Bronchial lymph node (tissue), 1 donor: ENCODE data around the gene OBSCN.

GRCh38 chr1:227147206-227147718 is 171.0 kb downstream of the CDC42BPA start:
- PRO-cap, result no peak

DNA sequence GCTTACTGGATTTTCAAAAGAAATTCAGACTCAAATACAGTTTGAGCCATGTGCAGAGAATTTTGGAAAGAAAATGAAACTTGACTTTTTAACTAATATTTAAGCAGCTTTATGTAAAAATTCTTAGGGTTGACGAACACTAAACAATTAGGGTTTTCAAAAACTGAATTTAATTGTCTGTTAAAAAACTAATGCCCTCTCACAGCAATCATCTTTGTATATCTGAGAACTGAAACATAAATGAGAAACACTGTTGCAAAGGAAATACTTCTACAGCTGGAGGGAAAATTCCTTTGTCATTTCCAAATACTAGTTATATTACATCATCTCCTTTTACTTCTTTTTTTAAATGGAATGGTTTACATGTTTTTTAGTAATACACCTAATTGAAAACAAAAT is 19.2 kb downstream of the CDC42BPA start:
- PRO-cap, result unidirectional peak, minus-strand start at position 213 of the sequence

DNA sequence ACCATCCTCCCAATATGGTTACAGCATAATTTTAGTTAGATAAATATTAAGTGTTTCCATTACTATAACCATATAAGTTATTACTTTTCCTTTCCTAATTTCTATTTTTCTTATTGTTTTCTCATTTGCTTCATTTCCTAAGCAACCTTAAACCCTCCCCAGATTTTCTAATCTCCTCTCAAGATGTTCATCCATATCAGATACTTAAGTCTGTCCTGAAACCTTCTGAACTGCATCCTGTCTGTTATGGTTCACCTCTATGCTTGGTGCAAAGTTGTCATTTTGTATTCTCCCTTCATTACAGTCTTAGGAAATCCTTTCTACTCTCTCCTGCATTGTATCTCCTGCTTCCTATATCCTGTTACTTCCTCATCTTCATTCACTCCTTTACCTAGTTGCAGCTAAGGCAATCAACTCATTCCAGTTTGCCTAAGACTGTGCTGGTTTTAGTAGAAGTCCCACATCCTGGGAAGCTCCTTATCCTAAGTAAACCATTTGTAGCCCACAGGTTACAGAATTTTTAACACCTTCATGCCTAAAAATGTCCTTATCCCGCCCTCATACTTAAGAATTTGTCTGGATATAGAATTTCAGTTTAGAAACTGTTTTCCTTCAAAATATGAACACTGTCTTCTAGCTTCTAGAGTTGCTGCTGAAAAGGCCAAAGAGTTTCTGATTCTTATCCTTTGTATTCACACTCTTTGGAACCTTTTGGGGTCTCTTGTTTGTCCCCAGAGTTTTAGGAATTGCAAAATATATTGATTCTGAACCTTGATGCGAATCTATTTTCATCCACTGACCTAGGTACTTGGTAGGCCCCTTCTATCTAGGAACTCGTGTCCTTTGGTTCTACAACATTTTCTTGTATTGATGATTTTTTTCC is 16.2 kb downstream of the CDC42BPA start:
- PRO-cap, result no peak

DNA sequence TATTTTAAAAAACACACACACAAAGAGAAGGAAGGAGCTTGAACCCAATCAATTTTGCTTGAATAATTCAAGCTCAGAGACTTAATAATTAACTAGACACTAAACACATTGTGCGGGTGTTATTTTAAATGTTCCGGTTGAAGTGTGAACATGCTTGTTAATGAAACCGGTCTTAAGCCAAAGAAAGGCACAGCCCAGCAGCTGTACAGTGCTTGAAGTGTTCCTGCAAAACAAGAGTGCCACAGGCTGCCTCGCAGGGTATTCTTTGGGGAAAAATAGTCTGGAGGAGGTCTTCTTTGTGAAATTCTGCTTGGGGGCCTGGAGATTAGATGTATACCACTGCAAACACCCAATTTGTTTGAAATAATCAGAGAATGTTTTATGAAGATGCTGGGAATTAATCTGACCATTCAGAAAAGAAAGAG is 2.2 kb upstream of the CDC42BPA start:
- PRO-cap, result no peak

DNA sequence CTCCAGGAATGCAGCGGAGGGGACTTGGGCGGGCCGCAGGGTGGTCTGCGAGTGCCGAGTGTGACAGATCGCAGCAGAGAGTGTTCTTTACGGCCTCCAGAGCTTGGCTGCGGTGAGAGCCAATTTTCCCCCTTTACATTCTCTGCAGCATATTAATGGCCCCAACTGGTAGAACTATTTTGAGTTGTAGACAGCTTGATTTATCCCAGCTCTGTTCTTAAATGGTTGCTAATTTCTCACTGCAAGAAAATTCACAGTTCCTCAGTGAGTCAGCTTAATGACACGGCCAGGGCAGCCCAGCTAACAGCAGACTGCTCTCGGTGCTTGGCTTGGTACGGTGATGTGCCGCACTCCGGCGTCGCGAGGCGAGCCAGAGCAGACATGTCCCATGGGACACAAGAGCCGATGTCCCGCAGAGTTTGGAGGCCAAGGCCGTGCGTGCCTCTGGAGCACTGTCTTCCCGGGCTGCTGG is 39.9 kb downstream of the SNAP47 start:
- PRO-cap, result no peak

- PRO-cap, result no peak
These were observed 32.0 kb downstream of the WNT9A start for GRCh38 chr1:227915651-227916120.

DNA sequence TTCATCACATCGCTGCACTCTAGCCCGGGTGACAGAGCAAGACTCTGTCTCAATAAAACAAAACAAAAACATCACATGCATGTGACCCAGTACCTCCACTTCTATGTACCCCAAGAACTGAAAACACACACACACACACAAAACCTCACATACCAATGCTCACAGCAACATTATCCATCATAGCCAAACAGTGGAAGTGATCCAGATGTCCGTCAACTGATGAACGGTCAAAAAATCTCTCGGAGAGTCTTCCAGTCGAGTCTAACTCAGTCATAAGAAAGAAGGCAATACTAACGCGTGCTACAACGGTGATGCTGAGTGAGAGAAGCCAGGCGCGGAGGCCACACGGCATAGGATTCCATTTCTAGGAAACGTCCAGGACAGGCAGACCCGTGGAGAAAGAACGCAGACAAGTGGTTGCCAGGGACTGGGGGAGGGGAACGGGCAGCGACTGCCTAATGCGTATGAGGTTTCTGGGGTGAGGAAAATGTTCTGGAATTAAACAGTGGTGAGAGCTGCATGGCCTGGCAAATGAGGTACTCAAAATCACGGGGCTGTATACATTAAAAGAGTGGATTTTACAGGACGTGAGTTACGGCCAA is 3.7 kb downstream of the WNT9A start:
- PRO-cap, result no peak

GRCh38 chr1:228150356-228151089 is 793 bp downstream of the GJC2 start:
- PRO-cap, result no peak

GRCh38 chr1:228176167-228176985 is 10.8 kb downstream of the IBA57 start:
- PRO-cap, result no peak

DNA sequence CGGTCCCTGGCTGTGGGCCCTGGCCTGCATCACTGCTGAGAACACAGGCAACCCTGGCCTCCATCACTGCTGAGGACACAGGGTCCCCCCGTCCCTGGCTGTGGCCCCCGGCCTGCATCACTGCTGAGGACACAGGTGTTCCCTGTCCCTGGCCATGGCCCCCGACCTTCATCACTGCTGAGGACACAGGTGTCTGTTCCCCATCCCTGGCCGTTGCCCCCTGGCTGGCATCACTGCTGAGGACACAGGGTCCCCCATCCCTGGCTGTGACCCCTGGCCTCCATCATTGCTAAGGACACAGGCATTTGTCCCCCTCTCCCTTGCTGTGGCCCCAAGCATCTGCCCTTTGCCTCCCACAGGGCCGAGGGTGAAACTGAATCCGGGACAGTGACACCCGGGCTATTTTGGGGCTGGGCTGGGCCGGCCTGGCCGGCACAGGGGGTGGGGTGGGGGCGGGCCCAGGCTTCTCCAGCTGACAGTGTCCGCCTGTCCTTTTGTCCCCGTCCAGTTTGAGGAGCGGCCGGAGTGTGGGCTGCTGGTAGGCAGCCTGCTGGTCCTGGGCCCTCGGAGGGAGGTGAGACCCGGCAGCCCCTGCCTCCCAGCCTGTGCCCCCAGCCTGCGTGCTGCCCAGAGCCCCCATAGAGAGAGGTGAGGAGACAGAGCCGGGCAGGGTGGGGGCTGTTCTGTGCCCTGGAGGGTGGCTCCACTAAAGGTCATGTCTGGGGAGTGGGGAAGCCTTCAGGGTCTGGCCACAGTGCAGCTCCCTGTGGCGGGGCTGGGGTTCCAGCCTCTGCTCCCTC is at the start of gene OBSCN:
Gene OBSCN (plus strand): TSS at position 507 of the 800 bp plus-strand sequence.
- PRO-cap, result unidirectional peak, plus-strand start at position 507 of the sequence

- PRO-cap, result no peak
These were observed 1.3 kb downstream of the OBSCN start for GRCh38 chr1:228209029-228209640.

GRCh38 chr1:228297721-228298147 is 89.9 kb downstream of the OBSCN start:
- PRO-cap, result no peak

DNA sequence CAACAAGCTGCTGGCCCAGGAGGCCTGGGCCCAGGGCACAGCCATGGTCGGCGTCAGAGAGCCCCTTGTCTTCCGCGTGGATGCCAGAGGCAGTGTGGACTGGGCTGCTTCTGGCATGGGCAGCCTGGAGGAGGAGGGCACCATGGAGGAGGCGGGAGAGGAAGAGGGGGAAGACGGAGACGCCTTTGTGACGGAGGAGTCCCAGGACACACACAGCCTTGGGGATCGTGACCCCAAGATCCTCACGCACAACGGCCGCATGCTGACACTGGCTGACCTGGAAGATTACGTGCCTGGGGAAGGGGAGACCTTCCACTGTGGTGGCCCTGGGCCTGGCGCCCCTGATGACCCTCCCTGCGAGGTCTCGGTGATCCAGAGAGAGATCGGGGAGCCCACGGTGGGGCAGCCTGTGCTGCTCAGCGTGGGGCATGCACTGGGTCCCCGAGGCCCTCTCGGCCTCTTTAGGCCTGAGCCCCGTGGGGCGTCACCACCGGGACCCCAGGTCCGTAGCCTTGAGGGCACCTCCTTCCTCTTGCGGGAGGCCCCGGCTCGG is 46.5 kb downstream of the TRIM11 start:
- PRO-cap, result no peak

- PRO-cap, result no peak
These were observed 36.5 kb downstream of the TRIM11 start for GRCh38 chr1:228370098-228370476.

DNA sequence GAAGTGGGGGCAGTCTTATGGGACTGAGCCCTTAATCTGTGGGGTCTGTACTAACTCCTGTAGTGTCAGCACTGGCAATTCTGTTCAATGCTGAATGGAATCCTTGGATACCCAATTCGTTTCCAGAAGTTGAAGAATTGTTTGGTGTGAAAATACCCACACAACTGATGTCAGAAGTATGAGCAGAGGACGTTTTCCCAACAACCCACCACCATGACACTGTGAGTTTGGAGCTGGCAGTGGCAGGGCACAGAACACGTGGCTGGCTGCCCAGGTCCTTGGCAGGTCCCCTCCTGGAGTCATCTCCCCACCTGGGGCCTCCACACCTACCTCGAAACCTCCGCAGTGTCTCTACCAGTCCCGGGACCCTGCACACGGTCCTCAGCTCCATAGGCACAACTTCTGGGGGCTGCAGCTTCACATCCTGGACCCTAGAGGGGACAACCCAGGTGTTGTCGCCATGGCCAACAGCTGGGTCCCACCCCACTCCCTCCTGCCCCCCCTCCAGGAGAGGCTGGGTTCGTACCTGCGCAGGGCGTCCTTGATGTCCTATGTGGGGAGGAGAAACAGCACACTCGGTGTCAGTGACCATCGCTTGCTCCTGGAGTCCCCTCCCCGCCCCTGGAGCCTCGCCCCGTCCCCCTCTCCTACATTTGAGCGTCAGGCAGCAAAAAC is 9.9 kb downstream of the TRIM11 start:
- PRO-cap, result no peak

DNA sequence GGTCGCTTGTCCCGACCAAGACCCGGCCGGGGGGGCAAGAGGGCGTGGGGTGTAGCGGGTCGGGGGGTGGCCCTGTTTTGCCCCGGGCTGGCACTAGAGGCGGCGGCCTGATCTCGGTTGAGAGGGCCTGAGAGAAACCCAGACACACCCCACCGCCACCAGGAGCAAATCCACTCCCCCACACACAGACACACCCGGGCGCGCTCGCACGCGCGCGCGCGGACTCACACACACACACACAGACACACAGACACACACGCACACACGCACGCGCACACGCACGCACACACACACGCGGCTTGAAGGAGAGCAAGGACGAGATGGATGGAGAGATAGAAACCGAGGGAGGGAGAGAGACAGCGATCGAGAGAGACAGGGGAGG is 97.7 kb upstream of the RHOU start:
- PRO-cap, result no peak

DNA sequence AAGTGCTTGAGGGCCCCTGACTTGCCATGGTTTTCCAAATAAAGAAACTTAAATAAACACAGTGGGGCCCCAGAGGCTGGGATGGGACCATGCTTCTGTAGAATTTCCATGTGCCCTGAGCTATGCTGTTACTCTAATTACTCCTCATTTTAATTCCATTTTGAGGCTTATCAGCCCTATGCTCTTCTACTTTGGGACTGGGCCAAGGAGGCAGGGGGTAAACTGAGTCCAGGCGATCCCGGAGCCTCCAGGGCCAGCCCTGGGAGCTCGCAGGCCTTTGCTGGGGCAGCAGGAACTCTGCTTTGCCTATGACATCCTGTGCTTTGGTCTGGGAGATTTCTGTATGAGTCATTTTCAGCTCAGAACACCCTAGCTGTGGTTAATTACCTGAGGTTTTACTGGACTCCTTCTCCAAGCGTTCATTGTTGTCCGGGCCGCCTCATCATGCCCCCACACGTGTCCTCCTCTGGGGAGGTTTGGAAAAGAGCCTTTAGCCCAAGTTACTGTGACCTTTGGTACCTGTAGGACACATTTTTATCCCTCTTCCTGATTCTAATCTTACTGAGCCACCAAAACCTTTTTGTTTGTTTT is 95.7 kb downstream of the RHOU start:
- PRO-cap, result no peak

- PRO-cap, result no peak
These were observed 139.4 kb upstream of the RAB4A start for GRCh38 chr1:229131386-229132062.

DNA sequence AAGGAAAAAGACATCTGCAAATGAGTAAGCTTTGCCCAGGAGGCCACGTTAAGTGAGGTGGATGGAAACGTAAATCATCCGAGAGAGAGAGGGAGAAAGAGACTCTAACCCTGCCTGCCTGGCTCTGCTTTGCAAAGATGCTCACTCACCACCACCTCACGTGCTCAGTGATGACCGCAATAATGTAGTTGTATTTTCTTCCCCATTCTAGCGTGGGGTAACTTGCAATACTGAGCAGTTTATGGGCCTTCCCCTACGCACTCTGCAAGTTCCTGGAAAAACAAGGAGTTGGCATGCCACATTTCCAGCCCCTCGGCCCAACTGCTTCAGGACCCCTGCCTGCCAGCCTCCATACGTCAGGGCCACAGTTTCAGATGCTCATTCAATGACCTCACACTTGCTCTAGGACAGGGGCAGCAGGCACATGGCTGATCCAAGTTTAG is 112.6 kb upstream of the RAB4A start:
- PRO-cap, result no peak

GRCh38 chr1:229176445-229176999 is 94.4 kb upstream of the RAB4A start:
- PRO-cap, result no peak